Ascending aorta (tissue), 1 donor: ENCODE measurements around the genes FAM166A and ARRDC1.

GRCh38 chr9:137247639-137248059 is at the start of gene FAM166A:
Gene FAM166A (minus strand): TSS chr9:137247751.
- PRO-cap = no peak

GRCh38 chr9:137272994-137273893 is 4.3 kb upstream of the TOR4A start:
- PRO-cap = no peak

- PRO-cap = no peak
Observed at GRCh38 chr9:137277993-137279171, 856 bp downstream of the TOR4A start.

DNA sequence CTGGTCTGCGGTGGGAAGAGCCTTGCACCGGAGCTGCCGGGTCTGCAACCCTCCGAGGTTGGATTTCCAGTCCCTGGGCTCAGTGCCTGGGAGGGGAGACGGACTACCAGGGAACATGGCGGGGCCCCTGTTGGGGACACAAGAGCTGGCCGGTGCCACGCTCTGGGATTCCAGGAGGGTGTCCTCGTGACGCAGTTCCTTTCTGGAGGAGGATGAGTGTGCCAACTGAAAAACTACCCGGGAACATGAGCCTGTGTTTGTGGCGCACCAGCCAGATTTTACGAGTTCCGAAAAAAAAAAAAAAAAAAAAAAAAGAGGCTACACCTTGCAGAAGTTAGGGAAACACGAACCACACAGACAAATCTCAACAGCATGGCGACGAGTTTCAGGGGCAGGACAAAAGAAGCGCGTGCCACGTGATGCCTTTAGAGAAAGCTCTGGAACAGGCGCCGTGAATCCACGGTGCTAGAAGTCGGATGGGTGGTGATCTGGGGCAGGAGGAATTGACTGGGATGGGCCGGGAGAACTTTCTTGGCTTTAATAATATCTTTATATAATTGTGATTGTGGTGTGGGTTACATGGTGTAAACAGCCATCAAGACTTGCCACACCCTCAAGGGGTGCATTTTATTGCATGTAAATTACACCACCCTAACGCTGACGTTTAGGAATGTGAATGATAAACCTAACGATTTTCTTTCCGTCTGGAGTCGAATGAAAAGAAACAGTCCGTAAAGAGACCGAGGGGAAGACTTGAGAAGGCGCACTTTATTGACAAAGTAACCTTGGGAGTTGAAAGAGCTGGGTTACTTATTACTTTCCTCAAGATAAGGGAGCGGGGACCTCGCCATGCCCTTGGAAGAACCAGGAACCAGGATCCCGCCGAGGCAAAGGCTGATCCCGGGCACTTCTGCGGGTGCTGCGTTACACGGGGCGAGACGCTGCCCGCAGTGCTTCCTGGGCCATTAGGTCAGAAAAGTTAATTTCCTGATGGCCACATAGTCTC is 8.6 kb downstream of the NRARP start:
- PRO-cap = no peak

GRCh38 chr9:137295069-137295691 is 6.9 kb downstream of the NRARP start:
- PRO-cap = no peak

DNA sequence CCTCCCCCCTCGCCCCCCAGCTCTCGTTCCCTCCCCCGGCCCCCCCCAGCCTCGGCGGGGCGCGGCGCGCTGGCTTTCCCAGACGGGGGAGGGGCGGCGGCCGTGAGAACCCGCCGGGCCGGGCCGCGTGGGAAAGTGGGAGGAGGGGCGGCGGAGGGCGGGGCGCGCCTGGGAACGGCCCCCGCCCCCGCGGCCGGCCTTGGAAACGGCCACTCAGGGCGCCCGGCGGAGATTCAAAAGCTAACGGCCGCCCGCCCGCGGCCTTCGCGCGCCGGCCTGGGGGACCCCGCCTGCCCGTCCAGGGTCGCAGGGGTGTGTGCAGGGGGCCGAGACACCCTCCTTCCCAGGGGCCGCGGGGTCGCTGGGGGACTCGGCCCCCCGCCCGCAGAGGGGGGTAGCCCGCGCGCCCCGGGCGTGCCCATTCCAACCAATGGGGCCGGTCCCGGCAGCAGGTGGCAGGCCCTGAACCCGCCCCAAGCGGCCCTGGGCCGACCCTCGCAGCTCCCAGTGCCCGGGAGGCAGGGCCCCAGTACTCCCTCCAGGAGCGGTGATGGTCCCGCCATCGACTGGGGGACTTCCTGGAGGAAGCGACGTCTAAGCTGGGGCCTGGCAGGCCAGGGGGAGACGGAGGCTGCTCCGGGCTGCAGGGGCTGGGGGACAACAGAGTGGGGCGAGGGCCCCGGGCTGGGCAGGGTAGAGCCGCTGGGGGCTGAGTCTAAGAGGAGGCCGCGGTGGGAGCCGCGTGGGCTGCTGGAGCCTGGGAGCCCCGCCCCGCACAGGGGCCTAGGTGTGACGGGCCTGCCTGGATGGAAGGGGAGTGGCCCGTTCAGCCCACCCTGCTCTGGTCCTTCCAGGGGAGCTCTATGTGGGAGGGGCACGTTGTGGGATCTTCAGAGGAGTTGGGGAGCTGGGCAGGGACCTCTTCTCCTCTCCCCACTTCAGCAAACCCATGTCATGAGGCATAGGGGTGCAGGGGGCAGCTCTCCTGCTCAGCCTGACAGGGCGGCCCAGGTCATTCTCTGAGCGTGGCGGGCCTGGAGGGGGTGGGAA is 14.3 kb upstream of the NRARP start:
- PRO-cap = no peak

DNA sequence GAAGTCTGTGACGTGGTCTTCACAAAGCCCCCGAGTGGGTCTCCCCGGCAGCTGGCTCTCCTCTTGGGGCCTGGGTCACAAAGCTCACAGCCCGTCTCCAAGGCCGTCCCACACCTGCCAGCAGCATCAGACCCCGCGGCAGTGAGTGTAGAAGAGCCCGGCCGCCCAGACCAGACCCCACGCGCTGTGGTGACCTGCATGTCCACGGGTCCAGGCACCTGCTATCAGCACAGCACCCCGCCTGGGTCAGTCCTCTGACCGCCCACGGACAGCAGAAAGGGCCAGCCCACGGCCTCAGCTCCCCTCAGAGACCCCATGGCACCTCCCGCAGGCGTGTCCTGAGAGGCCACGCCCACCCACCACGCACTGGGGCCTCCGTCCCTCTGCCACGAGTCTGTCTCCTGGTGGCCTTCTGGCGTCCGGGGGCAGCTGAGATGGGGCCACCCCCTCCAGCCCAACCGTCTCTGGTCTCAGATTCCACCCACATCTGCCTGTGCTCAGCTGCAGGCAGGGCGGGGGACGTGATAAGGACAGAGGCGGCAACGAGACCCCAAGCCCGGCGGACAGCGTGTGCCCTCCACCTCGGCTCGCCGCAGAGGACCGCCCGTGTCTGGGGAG is 34.2 kb downstream of the EXD3 start:
- PRO-cap = no peak

- PRO-cap = no peak
Observed at GRCh38 chr9:137406802-137407575, 16.0 kb downstream of the EXD3 start.

DNA sequence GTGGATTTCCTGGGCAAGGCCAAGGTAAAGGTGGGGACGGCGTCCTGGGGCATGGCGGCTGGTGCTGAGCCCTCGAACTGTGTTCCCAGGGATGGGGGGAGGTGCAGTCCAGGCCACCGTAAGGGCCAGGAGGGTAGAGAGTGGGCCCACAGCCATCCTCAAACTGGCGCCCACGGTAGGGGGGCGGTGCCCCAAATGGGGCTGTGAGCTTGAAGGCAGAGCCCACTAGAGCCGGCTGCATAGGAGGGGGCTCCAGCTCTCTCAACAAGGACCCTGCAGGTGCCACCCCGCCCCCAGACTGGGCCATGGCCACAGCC is 6.1 kb downstream of the NOXA1 start:
- PRO-cap = no peak

GRCh38 chr9:137429970-137430579 is 6.9 kb downstream of the NOXA1 start:
- PRO-cap = no peak

DNA sequence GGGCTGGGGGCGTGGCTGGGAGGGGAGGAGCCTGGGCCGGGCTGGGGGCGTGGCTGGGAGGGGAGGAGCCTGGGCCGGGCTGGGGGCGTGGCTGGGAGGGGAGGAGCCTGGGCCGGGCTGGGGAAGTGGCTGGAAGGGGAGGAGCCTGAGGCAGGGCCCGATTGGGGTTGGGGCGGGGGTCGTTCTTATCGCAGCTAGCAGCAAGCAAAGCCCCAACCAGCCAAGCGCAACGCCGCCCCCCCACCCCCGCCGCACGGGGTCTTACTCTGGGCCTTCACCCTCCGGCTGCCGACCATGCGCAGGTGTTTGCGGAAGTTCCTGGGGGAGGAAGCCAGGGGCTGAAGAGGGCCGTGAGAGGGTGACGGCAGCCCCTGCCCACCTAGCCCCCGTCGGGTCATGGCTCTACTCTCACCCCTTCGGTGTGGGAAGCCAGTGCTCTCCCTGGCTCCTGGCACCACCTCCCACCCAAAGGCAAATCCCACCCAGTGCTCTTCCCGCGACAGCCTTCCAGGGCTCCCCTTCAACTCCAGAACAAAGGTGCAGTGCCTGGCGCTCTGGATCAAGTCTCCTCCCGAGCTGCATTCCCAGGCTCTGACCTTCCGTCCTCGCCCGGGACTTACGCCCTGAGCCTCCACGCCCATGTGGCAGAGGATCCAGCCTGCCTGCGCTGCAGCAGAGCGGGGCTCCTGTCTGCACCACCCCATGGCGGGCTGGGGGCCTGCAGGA is 4.8 kb downstream of the NSMF start:
- PRO-cap = unidirectional peak, plus-strand start at position 120 of the sequence

DNA sequence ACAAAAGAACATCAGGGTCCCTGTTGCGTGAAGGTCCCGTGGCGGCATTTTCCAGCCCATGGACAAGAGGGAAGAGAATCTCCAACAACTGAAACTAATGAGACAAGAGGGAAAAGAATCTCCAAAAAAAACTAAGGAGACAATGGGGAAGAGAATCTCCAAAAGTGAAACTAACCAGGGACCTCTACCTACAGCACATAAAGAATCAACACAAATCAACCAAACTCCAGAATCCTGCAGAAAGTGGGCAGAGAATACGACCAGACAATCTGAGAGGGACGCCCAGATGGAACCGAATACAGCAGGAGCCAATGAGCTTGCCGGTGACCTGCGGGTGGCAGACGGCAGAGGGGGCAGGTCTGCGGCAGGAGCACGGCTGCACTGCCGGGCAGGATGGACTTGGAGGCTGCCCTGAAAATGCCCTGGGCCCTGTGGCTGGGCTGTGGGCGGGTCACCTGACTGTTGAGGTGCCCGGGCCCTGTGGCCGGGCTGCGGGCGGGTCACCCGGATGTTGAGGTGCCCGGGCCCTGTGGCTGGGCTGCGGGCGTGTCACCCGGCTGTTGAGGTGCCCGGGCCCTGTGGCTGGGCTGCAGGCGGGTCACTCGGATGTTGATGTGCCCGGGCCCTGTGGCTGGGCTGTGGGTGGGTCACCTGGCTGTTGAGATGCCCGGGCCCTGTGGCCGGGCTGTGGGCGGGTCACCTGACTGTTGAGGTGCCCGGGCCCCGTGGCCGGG is 36.4 kb downstream of the PNPLA7 start:
- PRO-cap = no peak

GRCh38 chr9:137586518-137586976 is 3.8 kb downstream of the ZMYND19 start:
- PRO-cap = no peak

GRCh38 chr9:137605600-137606274 is at the start of gene ARRDC1:
Gene ARRDC1 (plus strand): TSS chr9:137605686.
- PRO-cap = unidirectional peak, plus-strand start at chr9:137605631; unidirectional peak, plus-strand start at chr9:137605669

GRCh38 chr9:137614932-137615803 is 3.6 kb upstream of the EHMT1 start:
- PRO-cap = no peak

DNA sequence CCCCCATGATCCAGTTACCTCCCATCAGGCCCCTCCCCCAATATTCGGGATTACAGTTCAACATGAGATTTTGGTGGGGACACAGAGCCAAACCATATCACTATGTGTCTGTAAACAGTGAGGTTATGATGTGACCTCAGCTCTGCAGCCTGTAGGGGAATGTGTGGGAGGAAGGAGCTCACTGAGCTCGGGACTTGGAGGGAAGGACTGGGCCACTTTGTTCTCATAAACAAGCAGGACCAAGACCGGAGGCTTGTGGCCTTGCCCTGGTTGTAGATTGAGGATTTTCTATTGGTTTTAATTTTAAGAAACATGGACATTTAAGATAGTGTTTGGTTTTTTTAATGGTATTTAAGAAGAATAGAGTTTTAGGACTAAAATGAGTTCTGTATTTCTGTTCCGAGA is 85.3 kb downstream of the EHMT1 start:
- PRO-cap = no peak

DNA sequence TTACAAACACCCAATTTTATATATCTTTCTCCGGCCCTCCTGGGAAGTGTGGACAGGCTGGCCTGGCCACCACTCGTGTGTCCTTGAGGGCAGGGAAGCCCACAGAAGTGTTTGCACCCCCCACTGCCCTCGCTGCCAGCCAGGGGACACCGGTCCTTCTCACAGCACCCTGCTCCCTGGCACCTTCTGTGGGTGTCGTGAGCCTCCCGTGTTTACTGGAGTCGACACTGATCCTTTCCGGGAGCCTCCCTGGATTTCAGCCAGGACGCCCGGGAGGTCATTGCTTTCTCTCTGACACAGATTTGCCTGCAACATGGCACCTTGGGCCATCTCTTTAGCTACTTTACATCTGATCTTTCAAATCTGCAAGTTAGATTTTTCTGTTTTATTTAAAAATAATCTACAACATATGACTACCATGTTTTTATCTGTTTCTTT is 120.4 kb upstream of the CACNA1B start:
- PRO-cap = no peak